Right atrium auricular region (tissue), 2 donors: ENCODE results near the gene ULK2.

DNA sequence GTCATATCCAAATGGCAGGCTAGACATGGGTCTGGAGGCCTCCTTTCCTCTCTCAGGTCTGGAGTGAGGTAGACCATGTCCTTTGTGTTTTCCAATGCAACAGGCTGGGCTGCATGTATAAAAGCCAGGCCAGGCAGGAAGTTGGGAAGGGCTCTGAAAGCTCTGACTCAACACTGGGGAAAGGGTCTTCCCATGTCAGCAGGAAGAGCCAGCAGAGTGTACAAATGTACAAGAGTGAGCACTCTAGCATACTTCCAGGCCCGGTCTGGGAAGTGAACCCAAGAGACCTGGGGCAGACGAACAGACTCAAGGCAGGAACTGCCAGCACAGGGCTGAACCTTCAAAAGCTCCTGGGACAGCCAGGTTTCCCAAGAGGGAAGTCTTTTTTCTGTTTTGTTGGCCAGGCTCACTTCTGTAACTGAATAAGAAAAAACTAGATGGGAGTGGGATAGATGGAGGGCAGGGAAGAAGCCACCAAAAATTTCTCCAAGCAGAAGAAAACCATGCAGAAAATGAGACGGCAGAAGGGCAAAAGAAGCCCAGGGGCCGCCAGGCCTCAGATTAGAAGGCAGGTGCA is 6.9 kb downstream of the ATPAF2 start:
- PRO-cap: bidirectional peak, plus-strand start at position 211 of the sequence, minus-strand start at position 91 of the sequence
- RAMPAGE, long total RNA, 2 experiments: no peak in any of the 2 experiments

GRCh38 chr17:18094015-18094563 is 6.3 kb downstream of the DRG2 start:
- PRO-cap: no peak
- RAMPAGE, long total RNA, 2 experiments: no peak in any of the 2 experiments

DNA sequence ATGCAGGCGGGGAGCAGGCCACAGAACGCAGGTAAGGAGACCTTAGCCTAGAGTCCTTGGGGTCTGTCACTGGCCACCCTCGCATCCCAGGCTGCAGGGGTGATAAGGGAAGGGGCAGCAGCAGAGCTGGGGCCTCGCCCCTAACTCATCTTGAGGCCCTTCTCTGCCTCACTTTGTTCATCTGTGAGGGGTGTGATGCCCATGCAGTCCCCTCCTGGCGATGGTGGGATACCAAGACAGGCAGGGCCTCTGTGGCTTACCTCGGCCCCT is 173 bp downstream of the MYO15A start:
- PRO-cap: no peak
- RAMPAGE, long total RNA, 2 experiments: no peak in any of the 2 experiments

GRCh38 chr17:18313939-18314371 is 839 bp downstream of the TOP3A start:
- PRO-cap: no peak
- RAMPAGE, long total RNA, 2 experiments: no peak in any of the 2 experiments

DNA sequence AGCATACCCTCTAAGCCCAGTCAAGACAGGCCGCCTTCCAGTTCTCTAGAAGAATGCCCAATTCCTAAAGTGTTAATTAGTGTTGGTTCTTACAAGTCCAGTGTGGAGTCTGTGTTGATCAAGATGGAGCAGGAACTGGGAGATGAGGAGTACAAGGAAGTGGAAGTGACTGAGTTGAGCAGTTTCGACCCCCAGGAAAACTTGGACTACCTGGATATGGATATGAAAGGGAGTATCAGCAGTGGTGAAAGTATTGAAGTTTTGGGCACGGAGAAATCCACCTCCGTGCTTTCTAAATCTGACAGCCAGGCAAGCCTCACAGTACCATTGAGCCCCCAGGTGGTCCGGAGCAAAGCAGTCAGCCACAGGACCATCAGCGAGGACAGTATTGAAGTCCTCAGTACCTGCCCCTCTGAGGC is 1.9 kb downstream of the SMCR8 start:
- PRO-cap: no peak
- RAMPAGE, long total RNA, 2 experiments: no peak in any of the 2 experiments

- PRO-cap: no peak
- RAMPAGE, long total RNA, 2 experiments: no peak in any of the 2 experiments
Observed at GRCh38 chr17:18673109-18673308, 9.1 kb downstream of the FOXO3B start.

GRCh38 chr17:18855684-18856498 is 2.0 kb upstream of the PRPSAP2 start:
- PRO-cap: bidirectional peak, plus-strand start at chr17:18856341, minus-strand start at chr17:18856197
- RAMPAGE, long total RNA, 2 experiments: start-site peak on the plus strand in 2 of 2 experiments, at chr17:18856326-18856378 at its widest, 38 to 99 reads per replicate

DNA sequence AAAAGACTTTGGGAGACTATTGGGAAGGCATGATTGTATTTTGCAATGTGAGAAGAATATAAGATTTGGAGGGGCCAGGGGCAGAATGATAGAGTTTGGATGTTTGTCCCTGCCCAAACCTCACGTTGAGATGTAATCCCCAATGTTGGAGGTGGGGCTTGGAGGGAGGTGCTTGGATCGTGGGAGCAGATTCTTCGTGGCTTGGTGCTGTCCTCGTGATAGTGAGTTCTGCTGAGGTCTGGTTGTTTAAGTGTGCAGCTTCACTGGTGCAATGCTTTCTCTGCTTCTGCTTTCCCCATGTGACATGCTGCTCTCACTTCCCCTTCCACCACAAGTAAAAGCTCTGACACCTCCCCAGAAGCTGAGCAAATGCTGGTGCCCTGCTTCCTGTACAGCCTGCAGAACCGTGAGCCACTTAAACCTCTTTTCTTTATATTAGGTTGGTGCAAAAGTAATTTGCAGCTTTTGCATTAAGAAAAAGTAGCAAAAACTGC is 52.1 kb downstream of the RNF112 start:
- PRO-cap: no peak
- RAMPAGE, long total RNA, 2 experiments: no peak in any of the 2 experiments

- PRO-cap: no peak
- RAMPAGE, long total RNA, 2 experiments: no peak in any of the 2 experiments
Observed at GRCh38 chr17:19463911-19464520, 53.0 kb downstream of the RNF112 start.

DNA sequence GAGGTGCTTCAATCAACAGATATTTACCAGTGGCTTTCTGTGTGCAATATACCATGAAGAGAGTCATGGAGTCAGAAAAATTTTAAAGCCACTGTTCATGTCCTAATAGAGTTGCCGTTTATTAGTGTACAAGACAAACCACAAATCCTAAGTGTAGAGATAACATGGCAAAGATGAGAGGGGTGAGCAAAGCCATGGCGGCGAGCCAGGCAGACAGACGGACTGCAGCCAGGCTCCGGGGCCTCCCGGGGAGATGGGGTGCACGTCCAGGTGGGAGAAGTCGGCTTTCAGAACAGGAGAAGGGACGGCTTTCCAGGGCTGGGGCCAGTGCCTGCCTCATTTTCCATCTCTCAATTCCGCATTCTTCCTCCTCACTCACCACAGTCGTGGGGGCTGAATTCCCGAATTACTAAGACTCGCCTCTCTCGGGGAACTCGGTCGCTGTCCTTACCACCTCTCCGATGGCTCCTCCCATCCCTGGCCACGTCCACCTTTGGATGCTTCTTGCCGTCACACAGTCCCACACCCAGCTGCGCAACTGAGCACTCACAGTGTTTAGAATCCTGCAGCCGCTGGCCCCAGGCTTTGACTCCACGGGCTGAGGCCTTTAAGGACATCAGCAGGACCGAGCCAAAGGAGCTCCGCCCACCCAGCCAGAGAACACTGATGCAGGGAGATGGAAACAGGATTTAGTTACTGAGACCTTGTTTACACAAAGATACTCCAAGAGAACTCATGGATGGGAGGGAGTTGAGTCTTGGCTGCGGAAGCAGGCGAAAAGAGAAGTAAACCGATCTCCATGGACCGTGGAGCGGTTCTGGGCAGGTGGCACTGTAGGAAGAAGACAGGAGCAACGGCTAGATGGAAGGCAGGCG is 59.6 kb downstream of the RNF112 start:
- PRO-cap: bidirectional peak, plus-strand start at position 517 of the sequence, minus-strand start at position 449 of the sequence
- RAMPAGE, long total RNA, 2 experiments: no peak in any of the 2 experiments

GRCh38 chr17:19551137-19552162 is 17.8 kb downstream of the SLC47A1 start:
- PRO-cap: no peak
- RAMPAGE, long total RNA, 2 experiments: no peak in any of the 2 experiments

GRCh38 chr17:19554231-19554867 is 20.7 kb downstream of the SLC47A1 start:
- PRO-cap: unidirectional peak, plus-strand start at chr17:19554624
- RAMPAGE, long total RNA, 2 experiments: no peak in any of the 2 experiments

DNA sequence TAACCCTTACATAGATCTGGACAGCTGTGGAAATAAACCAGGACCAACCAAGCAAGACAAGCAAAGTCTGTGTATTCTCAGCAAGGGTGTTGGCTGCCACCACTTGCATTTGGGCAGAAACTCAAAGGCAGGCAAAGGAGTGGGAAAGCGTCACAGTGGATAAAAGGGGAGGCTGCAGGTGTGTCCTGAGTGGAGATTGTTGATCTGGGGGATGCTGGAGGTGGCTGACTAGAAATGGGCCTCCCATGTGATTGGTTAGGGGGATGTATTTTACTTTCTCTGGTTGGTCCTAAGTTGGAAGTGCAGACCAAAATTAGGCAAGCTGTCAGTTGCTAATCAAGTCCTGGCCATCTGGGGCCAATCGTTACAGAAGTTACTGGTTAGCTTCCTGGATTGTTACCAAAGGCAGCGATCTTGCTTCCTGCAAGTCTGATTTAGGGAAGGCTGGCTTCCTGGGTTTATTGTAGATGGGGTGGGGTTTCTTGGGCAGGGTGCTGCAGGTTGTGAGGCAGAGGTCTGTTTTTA is 36.6 kb downstream of the SLC47A1 start:
- PRO-cap: no peak
- RAMPAGE, long total RNA, 2 experiments: no peak in any of the 2 experiments

GRCh38 chr17:19583729-19584534 is 50.3 kb downstream of the SLC47A1 start:
- PRO-cap: no peak
- RAMPAGE, long total RNA, 2 experiments: no peak in any of the 2 experiments

DNA sequence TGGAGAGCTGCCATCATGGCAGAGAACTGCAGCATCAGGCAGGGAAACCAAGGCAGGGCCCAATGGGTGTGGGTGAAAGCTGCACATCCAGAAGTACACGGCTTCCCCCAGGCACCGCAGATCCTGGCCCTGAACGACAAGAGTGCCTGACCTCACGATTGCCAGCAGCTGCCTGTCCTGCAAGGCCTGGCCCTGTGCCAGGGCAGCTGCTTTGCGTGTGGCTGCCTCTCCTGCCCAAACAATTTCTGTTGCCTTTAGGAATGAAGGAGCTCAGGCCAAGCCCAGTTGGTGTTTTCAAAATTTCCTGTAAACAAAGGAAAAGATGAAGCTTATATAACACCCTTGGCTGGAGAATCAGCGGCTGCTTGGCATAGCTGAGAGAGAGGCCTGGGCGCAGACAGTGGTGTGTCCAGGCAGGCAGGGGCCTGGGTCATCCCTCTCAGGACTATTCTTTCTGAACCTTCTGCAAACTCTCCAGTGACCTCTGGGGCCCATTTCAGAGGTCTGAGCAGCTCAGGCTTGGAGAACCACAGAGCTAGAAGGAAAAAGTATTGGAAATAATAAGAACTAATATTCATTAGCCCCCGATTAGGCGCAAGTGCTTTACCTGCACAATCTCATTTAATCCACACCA is 11.8 kb upstream of the SLC47A2 start:
- PRO-cap: unidirectional peak, minus-strand start at position 144 of the sequence; unidirectional peak, minus-strand start at position 247 of the sequence
- RAMPAGE, long total RNA, 2 experiments: no peak in any of the 2 experiments

GRCh38 chr17:19730840-19731456 is 14.6 kb upstream of the SLC47A2 start:
- PRO-cap: no peak
- RAMPAGE, long total RNA, 2 experiments: no peak in any of the 2 experiments

- PRO-cap: no peak
- RAMPAGE, long total RNA, 2 experiments: no peak in any of the 2 experiments
Observed at GRCh38 chr17:19736089-19736788, 11.9 kb downstream of the ALDH3A1 start.

DNA sequence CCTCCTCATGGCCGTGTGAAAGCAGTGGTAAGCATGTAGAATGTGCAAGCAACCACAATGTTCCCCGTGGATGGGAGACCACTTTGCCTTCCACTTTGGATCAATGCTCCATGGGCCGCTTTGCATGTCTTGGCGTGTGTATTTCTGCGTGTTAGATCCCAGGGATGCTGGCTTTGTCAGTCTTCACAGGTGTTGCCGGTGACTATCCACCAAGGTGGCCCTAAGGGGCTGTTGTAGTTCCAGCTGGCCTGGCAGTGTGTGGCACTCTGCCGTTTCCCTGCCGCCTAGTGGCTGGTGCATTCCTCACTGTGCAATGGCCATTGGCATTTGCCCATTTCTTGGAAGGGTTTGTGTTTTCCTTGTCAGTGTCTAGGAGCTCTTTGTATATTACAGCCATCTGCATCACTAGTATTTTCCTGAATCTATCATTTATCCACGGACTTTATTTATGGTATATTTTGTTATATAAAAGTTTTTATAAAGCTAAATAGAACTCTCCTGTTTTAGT is 5.7 kb upstream of the ALDH3A1 start:
- PRO-cap: no peak
- RAMPAGE, long total RNA, 2 experiments: no peak in any of the 2 experiments

DNA sequence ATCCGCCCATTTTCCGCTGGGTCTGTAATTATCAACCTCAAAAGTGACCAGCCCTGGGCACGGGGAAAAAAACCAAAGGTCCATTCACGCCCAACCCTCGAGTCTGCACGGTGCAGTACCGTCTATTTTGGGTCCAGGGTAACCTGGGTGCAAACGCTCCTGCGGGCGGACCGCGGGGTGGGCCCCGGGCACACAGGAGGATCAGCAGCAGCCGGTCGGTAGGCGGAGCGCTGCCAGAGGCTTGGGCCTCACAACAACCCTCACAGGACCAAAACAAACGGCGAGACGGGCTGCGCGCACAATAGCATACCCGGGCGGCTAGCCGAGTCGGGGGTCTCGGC is 859 bp downstream of the ULK2 start:
- PRO-cap: unidirectional peak, plus-strand start at position 271 of the sequence
- RAMPAGE, long total RNA, 2 experiments: no peak in any of the 2 experiments

GRCh38 chr17:19867248-19868485 is at the start of gene ULK2:
Gene ULK2, minus strand, starts transcription at chr17:19867936.
- PRO-cap: bidirectional peak, plus-strand start at chr17:19868010, minus-strand start at chr17:19867936
- RAMPAGE, long total RNA, 2 experiments: no peak in any of the 2 experiments